ENCODE measurements around the genes PCYT1B, PPP4R3C and DMD.

DNA sequence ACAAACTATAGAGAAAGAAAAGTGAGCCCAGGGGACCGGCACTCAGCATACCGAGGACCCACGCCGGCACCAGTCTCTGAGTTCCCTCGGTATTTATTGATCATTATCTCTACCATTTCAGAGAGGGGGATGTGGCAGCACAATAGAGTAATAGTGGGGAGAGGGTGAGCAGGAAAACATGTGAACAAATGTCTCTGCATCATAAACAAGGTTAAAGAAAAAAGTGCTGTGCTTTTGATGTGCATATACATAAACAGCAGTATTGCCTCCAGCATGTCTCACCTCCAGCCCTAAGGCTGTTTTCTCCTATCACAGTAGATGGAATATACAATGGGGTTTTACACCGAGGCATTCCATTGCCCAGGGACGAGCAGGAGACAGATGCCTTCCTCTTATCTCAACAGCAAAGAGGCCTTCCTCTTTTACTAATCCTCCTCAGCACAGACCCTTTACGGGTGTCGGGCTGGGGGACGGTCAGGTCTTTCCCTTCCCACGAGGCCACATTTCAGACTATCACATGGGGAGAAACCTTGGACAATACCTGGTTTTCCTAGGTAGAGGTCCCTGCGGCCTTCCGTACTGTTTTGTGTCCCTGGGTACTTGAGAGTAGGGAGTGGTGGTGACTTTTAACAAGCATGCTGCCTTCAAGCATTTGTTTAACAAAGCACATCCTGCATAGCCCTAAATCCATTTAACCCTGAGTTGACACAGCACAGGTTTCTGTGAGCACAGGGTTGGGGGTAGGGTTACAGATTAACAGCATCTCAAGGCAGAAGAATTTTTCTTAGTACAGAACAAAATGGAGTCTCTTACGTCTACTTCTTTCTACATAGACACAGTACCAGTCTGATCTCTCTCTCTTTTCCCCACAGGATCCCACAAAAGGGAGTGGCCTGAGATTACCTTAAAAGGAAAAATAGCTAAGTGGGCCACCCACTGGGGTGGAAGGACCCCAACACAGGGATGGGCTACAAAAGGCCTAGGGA lies 7.0 kb upstream of the PRDX4 start:
- PRO-cap, result no peak

- PRO-cap, result bidirectional peak, plus-strand start at chrX:23743394, minus-strand start at chrX:23743276
Observed at GRCh38 chrX:23743344-23743730, 261 bp upstream of the ACOT9 start.

DNA sequence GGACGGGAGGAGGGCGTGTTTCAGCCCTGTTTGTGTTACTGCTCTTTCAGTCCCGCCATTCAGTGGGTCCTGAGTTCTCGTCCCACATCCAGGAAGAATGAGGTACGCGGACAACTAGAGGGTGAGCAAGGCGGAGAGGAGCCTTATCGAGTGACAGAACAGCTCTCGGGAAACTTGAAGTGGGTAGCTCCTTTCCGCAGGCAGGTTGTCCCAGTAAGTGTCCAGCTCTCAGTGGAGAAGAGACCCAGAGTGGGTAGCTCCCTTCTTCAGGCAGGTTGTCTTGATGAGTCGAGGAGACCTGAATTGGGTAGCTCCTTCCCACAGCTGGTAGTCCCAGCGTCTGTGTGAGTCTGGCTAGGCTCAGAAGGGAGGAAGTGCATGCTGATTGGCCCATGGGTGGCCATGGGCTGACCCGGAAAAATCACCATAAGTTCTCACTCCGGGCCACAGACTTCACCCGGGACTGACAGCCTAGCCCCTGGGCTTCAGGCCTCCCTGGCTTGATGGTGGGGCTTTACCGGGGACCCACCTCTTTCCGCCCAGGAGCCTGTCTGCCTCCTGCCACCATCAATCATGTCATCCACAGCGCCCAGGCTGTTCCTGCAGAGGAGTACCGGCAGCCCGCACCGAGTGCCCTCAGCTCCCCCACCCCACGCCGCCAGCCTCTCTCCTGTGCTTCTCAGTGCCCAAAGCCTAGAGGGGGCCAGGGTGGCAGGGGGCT lies 16.4 kb upstream of the SAT1 start:
- PRO-cap, result no peak

GRCh38 chrX:23787077-23787400 lies 4.1 kb downstream of the SAT1 start:
- PRO-cap, result no peak

- PRO-cap, result no peak
Observed at GRCh38 chrX:23804522-23804822, 21.5 kb downstream of the SAT1 start.

DNA sequence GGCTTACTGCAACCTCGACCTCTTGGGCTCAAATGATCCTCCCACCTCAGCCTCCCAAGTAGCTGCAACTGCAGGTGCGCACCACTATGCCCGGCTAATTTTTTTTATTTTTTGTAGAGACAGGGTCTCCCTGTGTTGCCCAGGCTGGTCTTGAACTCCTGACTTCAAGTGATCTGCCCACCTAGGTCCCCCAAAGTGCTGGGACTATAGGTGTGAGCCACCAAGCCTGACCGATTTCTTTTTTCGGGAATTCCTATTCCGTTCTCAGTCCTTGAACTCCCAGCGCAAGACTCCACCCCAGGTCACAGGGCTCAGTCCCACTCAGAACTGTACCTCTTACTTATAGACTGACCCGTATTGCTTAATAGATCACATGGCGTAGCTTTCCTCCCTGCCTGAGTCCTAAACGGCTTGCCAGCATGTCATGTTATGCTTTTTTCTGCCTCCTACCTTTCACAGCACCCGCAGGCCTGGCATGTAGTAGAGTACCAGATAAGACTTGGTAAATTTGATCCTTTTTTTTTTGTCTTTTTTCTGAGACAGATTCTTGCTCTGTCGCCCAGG lies 22.3 kb downstream of the SAT1 start:
- PRO-cap, result no peak

DNA sequence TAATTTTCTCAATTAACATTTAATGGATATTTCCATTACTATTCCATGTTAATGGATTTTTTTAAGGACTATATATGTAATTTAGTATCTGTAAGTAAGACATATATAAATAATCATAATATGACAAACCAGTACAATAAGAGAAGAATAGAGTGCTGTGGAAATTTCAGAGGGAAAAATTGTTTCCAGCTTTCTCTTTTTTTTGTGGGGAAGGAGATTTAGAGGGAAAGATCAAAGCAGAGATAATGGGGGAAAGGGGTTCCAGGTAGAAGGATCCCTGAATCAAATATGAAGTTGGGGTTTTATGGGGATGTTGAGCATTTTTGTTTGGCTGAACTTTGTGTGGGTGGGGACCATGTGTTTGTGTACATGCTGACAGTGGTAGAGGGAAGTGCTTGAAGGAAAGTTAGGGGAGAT lies 21.5 kb downstream of the ZFX start:
- PRO-cap, result no peak

GRCh38 chrX:24231050-24231591 lies 81.6 kb downstream of the ZFX start:
- PRO-cap, result no peak

GRCh38 chrX:24646500-24647631 lies at the start of gene PCYT1B:
PCYT1B (minus strand) TSS chrX:24647347.
- PRO-cap, result no peak

DNA sequence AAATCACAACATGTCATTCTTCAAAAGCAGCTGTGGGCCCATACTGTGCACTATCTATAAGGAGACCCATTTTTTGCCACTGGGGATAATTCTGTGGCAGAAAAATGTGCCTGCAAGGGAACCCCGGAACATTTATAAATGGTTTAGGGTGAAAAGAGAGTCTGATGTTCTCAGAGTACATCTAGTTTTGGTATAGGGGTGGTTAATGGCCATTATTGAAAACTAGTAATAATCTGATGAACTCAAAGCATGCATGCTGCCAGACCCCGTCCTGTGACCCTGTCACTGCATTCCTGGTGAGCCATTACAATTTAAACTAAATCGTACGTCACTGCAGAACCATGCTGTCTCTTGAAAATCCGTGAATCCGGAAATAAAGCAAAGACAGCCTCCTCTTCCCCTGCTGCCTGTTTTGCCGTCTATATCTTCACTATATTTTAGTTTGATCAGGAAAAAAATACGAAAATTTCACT lies 135.1 kb downstream of the ARX start:
- PRO-cap, result no peak

DNA sequence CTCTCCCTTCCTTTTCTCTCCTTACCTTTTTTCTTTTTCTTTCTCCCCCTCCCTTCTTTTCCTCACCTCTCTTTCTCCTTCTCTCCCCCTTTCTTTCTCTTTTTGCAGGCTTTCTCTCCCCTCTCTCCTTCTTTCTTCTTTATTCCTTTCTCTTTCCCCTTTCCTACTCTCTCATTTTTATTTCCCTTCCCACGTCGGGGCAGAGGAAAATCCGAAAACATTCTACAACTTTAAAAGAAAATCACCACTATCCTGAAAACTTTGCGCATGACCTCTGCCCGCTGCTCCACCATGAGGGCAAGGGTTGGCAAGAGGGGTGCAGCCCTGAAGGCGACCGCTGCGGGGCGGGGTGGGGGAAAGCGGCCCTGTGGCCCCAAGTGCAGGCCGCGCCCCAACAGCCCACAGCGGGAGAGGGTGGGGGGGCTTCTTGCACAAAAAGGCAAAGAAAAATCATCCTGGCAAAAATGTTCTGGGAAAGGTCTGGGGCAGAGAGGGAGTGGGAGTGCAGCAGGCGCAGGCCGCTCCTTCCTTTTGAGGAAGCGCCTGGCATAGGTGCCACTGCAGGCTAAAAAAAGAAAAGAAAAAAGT lies 1.6 kb downstream of the ARX start:
- PRO-cap, result no peak

- PRO-cap, result no peak
Observed at GRCh38 chrX:25017565-25018144, 1.9 kb upstream of the ARX start.

DNA sequence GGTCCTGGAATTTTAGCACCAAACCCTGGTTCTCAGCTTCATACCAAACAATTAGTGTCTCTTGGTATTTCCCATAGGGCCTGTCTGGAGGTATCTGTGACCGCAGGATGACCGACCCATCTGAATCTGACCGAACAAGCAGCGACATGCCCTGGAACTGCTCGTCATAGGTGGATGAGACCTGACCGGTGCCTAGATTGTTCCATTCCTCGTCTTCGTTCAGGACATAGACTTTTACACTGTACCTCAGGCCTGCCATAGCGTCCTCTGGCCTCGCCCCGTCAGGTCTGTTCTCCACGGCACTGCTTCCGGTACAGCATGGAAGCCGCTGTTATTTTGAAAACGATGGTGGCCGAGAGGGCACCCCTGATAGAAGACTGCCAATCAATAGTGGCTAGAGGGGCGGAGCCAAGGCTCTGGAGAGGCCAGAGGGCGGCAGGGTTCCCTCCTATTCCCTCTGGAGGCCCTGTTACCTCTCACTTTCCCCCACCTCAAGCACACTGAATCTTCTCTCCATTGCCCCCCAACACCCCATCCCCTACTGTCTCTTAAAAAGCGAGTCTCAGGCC lies at the start of gene PPP4R3C:
Gene PPP4R3C, minus strand, starts transcription at position 304 of the 569 bp plus-strand sequence.
- PRO-cap, result no peak

GRCh38 chrX:28764069-28764323 lies 176.8 kb downstream of the IL1RAPL1 start:
- PRO-cap, result no peak

- PRO-cap, result no peak
Observed at GRCh38 chrX:29426128-29426480, 789.3 kb upstream of the MAGEB2 start.

GRCh38 chrX:30652350-30653249 lies 623 bp upstream of the GK start:
- PRO-cap, result bidirectional peak, plus-strand start at chrX:30653414, minus-strand start at chrX:30653166

- PRO-cap, result no peak
Observed at GRCh38 chrX:31337902-31338139, 266.0 kb upstream of the FTHL17 start.

- PRO-cap, result no peak
Observed at GRCh38 chrX:31930986-31931524, 859.2 kb upstream of the FTHL17 start.

GRCh38 chrX:32380447-32380784 lies 830.9 kb downstream of the DMD start:
- PRO-cap, result no peak

DNA sequence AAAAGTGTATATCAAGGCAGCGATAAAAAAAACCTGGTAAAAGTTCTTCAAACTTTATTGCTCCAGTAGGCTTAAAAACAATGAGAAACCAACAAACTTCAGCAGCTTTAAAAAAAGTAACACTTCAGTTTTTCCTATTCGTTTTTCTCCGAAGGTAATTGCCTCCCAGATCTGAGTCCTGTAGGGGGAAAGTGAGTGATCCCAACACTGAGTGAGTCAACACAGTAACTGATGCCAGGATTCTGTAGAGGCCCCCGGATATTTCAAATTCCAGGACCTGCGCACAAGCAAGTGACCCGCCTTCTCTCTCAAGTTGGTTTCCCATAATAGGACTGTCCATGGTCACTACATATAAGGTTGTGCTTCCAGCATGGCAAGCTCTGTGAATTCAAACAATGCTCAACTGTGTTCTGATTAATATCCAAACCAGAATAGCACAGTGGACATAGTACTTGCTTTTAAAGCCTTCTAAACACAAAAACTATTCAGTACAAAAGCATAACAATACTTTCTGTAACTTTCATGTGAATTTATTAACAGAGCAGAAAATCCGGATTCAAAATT lies at the start of gene DMD:
Gene DMD, minus strand, starts transcription at position 233 of the 564 bp plus-strand sequence.
- PRO-cap, result bidirectional peak, plus-strand start at position 424 of the sequence, minus-strand start at position 233 of the sequence